H7 (cell line): ENCODE measurements around the gene DMC1.

- RAMPAGE, long total RNA: no peak
Measured at GRCh38 chr22:37607832-37608061, 887 bp upstream of the GGA1 start.

DNA sequence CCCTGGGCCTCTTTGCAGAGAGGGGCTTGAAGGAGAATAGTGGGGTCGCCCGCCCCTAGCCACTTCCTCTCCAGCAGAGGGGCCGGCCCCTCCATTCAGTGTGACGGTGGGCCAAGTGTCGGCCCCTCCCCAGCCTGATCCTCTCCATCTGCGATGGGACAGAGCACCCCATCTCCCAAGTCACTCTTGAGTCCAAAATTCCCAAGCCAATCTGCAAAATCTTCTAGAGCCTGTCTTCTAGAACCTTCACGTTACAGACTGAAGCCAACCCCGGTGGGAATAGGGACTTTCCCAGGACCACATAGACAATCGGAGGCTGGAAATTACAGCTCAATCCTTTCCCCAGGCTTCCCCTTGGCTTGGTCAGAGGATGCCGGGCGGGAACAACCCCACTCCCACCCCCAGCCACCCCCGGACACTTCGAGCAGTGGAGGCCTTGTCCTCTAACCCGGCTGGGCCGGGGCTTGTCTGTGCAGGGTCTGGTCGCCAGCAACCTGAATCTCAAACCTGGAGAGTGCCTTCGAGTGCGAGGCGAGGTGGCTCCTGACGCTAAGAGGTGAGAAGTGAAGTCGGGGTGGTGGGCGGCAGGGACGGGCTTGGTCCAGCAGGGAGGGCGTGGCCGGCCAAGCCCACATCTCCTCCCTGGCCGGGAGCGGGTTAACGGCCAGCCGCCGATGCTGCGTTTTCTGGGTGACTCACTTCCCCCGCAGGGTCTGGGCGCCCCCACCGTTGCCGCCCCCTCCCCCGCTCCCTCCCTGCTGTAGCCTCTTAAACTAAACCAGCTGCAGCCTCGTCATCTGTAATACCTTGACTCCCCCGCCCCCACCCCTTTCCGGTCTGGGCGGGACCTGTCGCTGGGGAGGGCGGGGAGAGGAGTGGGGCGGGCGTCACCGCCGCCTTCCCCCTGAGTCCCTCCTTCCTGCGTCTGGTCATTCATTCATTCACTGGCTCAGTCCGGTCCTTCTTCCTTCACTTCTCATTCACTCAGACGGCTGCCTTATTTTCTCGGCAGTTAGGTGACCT lies 1.4 kb downstream of the LGALS1 start:
- RAMPAGE, long total RNA: no peak

GRCh38 chr22:37746724-37747843 lies 50.2 kb downstream of the TRIOBP start:
- RAMPAGE, long total RNA: no peak

DNA sequence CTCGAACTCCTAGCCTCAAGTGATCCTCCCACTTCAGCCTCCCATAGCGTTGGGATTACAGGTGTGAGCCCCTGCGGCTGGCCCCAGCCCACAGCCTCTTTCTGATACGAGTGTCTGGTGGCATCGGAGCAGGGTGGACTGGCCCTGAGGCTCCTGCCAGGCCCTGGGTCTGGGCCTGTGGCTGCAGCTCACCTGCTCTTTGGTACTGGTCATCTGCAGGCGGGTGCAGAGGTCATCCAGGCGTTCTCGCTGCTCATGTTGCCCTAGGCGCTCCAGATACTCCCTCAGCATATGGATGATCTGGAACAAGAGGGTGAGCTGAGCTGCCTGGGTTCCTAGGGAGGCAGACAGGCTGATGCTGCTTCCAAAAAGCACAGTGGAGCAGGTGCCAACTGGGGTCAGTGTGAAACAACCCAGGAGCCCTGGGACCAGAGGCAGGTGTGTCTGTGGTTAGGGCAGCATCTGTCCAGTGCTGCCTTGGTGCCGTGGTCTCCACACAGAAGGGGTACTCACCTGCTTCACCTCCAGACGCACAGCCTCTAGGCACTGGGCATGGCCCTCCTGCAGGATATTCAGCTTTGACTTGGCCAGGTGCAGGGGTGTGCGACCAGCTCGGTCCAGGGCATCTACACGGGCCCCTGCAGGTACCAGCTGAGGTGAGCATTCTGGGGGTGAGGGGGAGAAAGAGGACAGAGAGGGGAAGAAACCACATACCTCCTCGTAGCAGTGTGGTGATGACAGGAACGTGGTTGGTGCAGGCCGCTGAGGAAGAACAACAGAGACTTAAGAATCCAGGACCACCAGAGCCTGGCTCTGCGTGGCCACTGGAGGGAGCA lies 9.5 kb downstream of the GALR3 start:
- RAMPAGE, long total RNA: no peak

- RAMPAGE, long total RNA: no peak
Measured at GRCh38 chr22:37909718-37910246, 3.7 kb downstream of the MICALL1 start.

- RAMPAGE, long total RNA: no peak
Measured at GRCh38 chr22:37981523-37981945, 2.8 kb downstream of the SOX10 start.

GRCh38 chr22:38030217-38031335 lies 26.6 kb upstream of the PICK1 start:
- RAMPAGE, long total RNA: no peak

DNA sequence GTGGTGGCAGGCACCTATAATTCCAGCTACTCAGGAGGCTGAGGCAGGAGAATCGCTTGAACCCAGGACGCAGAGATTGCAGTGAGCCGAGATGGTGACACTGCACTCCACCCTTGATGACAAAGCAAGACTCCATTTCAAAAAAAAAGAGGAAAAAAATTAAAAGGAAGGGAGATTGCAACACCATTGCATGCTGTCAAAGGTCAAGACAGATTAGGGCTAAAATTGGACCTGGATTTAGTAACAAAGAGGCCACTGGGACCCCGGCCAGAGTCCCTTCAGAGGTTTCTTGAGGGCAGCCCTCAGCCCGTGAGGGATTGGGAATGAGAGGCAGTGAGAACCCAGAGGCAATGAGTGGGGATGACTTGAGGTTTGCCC lies 8.2 kb upstream of the MAFF start:
- RAMPAGE, long total RNA: no peak

GRCh38 chr22:38205188-38205846 lies 3.5 kb downstream of the MAFF start:
- RAMPAGE, long total RNA: no peak

DNA sequence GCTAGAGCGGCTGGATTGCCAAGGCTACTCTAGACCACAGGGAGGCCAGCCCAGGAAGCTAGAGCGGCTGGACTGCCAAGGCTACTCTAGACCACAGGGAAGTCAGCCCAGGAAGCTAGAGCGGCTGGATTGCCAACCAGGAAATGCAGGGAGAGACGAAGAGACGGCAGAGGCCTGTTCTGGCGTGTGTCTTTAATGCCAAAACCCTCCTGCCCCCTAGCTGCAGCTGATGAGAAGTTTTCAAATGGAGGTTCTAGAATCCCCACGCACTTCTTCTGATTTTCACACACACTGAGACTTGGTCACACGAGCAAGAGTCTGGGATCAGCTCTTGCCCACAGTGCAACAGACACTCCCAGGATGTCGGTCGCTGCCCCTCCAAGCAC lies 28.3 kb downstream of the MAFF start:
- RAMPAGE, long total RNA: no peak

DNA sequence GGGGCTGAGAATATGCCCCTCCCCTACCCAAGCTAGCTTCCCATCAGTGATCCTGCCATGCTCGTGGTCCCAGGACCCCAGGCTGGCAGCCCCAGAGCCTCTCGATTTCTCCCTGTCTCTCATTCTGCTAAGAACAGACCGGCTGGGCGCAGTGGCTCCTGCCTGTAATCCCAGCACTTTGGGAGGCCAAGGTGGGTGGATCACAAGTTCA lies 13.7 kb upstream of the TMEM184B start:
- RAMPAGE, long total RNA: no peak

- RAMPAGE, long total RNA: no peak
Measured at GRCh38 chr22:38296105-38296877, 20.9 kb downstream of the CSNK1E start.

GRCh38 chr22:38318001-38318819 lies 977 bp upstream of the CSNK1E start:
- RAMPAGE, long total RNA: no peak

DNA sequence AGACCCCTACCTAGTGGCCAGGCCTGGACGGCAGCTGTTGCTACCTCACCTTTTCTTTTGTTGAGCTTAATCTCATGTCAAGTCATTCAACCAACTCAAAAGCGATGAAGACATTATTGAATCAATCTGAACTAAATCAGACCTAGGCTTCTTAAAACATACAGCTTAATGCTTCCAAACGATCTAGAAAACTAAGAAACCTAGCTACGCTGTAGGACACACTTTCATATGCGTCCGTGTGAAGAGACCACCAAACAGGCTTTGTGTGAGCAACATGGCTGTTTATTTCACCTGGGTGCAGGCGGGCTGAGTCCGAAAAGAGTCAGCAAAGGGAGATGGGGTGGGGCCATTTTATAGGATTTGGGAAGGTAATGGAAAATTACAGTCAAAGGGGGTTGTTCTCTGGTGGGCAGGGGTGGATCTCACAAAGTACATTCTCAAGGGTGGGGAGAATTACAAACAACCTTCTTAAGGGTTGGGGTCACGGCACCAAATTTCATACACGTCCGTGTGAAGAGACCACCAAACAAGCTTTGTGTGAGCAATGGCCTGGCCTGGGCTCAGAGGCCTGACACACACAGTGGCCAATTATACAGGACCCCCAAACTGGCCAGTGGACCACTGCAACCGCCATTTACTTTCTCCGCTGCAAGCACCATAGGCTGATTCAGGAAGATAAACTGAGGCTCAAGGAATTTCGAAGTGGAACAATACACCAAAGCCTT lies 58.5 kb downstream of the KCNJ4 start:
- RAMPAGE, long total RNA: no peak

GRCh38 chr22:38399181-38399520 lies 55.8 kb downstream of the KCNJ4 start:
- RAMPAGE, long total RNA: no peak

DNA sequence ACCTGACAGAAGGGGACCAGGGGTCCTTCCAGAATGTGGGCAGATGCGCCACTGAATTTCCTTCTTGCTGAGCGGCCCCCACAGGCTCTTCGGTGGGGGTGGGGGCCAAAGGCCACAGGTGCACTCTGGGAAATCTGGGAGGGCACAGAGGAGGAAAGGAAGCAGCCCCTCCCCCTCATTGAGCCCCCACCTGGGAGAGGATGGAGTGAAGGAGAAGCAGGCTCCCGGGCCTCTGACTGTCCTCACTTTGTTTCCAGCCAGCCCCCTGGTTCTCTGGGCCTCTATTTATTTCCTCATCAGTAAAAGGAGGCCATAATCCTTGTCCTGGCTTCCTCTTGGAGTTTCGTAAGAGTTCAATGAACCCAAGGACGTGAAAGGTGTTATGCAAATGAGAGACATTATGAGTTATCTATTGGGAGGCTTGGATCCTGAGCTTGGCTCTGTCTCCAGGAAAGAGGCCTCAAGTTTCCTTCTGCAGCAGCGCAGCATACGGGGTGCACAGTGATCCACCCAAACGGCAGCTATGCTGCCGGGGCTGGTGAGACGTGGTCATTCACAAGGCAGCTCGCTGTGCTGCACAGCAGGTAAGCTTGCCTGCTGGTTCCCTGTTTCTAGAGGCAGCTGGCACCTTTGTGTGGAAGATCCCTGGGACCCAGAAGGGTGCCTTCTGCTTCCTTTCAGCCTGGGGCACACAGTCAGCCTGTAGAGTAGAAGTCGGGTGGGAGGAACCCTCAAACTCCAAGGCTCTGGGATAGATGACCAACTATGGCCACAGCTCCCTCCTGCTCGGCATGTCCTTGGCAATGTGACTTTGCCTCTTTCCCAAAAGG lies 30.9 kb downstream of the KCNJ4 start:
- RAMPAGE, long total RNA: no peak

GRCh38 chr22:38452377-38452842 lies 2.6 kb downstream of the KCNJ4 start:
- RAMPAGE, long total RNA: no peak

DNA sequence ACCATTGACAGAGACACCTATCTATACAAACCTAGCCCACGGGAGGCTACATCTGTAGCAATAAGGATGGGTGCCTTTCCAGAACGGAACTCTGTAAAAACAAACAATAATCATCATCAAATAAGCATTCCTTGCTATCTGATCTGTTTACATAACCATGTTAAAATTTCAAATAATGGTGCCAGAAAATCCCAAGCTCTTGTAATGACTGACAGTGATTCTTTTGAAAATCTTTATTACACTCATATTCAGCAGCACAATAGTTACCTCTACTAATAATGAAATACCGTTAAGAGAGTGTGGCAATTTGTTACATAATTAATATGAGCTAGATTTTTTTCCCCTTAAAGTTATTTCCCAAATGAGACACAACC lies 14.1 kb downstream of the DDX17 start:
- RAMPAGE, long total RNA: no peak

GRCh38 chr22:38569638-38570336 lies at the start of gene DMC1:
Gene DMC1, minus strand, starts transcription at chr22:38570183.
- RAMPAGE, long total RNA: start-site peak on the minus strand at chr22:38570149-38570211, 97 reads

DNA sequence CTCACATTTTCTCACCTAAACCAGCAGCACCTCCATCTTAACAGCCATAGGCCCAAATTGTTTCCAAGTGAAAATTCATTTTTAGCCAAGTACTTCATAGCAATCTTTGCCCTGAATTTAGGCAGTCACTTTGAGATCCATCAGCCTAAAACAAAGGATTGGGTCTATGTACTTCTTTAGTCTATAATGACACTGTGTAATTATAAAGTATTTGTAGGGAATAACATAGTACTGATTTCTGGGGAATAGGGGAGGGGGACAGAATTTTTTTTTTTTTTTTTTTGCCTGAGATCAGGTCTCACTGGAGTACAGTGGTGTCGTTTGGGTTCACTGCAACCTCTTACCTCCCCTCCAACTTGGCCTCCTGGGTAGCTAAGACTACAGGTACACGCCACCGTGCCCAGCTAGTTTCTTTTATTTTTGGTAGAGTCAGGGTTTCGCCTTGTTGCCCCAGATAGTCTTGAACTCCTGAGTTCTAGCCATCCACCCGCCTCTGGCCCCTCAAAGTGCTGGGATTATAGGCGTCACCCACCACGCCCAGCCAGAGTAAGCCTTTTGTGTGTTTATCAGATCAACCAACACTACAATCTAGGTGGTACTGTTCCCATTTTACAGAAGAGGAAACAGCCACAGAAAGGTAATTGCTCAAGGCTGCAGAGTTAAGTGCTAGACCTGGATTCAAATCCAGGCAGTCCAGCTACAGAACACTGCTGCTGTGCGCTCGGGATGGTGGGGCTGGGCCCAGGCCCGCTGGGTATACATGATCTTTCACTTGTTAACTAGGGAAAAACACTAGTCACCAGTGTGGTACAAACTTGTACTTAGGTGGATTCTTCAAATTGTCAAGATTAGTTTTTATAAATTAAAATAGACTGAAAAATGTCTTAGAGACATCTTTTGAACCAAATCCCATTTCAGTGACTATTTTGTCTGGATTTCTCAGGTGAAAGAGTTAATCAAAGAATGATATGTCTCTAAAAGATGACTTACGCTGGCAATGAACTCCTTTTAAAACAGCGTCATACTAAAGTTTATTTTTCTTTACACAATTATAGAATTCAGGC lies 3.1 kb downstream of the TOMM22 start:
- RAMPAGE, long total RNA: no peak